ENCODE results near the genes OR1J2, OR1L8, RABGAP1, CRB2 and NEK6.

- PRO-cap = no peak
These were observed at the start of gene OR1J2 for GRCh38 chr9:122510433-122510941. Gene OR1J2, plus strand, starts transcription at chr9:122510802.

DNA sequence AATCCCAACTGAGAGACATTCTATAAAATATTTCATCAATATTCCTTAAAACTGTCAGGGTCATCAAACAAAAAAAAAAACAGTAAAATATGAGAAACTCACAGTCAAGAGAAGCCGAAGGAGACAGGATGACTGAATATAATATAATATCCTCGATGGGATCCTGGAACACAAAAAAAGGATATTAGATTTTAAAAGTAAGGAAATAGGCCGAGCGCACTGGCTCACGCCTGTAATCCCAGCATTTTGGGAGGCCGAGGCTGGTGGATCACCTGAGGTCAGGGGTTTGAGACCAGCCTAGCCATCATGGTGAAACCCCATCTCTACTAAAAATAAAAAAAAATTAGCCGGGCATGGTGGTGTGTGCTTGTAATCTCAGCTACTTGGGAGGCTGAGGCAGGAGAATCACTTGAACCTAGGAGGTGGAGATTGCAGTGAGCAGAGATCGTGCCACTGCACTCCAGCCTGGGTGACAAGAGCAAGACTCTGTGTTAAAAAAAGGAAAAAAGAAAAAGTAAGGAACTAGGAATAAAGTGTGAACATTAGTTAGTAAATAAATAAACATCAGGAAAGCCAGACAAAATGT is at the start of gene OR1L8:
OR1L8 (minus strand) TSS at position 166 of the 586 bp plus-strand sequence.
- PRO-cap = no peak

DNA sequence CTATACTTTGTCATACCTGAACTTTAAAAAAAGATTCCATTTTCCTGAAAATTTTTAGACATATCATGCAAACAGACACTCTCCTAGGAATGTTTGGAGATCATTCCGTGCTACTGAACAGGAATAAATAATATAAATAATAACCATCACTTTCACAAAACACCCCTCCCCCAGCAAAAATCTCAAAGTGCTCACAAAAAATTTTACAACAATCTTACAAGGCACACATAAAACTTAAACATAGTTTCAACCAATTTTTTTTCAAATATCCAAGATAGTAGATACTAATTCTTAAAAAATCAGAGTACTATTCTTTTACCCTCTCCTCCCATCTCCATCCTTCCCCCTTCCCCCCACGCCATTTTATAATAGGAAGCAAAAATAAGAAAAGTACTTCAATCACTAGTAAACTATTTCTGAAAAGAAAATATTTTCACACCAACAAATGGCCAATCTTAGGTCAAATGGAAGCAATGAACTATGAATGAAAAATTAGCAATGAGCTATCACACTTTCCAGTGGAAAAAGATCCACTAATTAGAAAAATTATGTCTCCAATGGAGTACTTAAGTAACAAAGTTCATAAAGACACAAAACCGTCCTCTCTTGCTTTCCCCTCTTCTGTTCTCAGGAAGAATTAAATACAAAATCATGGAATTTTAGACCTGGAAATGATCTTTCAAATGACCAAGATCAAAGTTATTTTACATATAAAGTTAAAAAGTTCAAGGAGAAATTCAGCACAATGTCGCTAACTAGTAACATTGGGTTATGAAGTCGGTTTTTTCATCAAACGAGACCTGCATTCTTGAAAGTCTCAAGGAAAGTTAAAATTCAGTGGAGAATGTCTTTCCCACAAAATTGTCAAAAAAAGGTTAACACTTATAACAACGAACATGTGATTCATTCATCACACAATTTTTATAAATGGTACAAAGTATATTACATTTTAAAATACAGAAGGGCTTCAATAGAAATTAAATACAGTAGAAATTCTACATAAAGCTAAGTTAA is 3.4 kb upstream of the RC3H2 start:
- PRO-cap = no peak

- PRO-cap = no peak
These were observed 2.1 kb downstream of the ZBTB6 start for GRCh38 chr9:122910920-122911436.

GRCh38 chr9:122940284-122941461 is at the start of gene RABGAP1:
Gene RABGAP1, plus strand, starts transcription at chr9:122941020.
- PRO-cap = bidirectional peak, plus-strand start at chr9:122941020, minus-strand start at chr9:122940778; bidirectional peak, plus-strand start at chr9:122941277, minus-strand start at chr9:122941248

GRCh38 chr9:123058694-123059221 is 25.3 kb downstream of the GPR21 start:
- PRO-cap = no peak

GRCh38 chr9:123098404-123098996 is 65.0 kb downstream of the GPR21 start:
- PRO-cap = no peak

GRCh38 chr9:123137736-123138880 is 104.6 kb downstream of the GPR21 start:
- PRO-cap = no peak

DNA sequence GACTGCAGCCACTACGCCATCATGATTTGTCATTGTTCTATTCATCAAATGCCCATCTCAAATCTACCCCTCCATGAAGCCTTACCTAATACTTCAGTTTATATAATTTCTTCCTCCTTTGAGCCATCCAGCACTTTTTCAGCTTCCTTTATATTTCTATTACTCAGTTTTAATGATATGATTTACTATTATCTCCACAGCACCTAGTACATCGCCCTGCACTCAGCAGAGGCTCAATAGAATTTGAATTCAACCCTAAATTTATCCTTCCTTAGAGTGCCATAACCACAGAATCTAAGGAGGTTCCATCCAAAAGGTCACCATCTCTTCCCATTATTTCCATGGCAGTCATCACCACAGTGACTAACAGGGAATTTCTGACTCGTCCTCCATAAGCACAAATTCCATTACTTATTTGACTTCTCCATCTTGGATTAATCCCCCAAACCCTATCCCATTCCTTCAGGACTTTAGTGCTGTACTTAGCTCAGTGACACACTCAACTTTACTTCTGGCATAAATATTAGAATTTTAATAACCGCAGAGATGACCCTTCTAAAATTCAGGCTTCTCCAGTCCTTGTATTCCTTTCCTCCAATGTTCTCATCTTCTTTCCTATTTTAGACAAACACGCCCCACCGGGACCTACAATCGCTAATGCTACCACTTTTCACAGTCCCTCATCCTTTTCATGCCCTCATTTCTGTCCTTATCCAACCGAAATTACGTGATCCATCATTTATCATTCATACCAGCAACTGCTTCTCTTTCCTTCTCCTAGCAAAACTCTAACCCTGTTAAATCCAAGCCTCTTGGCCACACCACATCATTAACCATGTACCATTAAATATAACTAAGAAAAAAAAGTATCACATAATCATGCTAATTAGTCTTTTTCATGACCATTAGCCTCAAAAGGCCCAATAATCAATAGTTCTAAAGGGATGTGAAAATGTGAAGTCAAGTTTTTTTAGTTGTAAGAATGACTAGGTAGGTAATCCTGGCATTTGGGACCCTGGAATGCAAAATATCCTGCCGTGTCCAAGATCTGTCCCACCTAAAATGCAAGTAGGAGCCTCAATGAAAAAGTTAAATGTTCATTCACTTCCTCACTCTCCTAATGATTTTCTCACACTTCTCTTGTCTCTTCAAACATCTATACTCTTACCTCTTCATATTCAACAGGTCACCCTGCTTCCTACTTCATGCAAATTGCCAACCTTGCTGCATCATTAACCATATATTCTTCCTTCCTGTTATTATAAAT is 74.9 kb downstream of the STRBP start:
- PRO-cap = no peak

GRCh38 chr9:123336269-123336916 is 19.6 kb upstream of the CRB2 start:
- PRO-cap = no peak

DNA sequence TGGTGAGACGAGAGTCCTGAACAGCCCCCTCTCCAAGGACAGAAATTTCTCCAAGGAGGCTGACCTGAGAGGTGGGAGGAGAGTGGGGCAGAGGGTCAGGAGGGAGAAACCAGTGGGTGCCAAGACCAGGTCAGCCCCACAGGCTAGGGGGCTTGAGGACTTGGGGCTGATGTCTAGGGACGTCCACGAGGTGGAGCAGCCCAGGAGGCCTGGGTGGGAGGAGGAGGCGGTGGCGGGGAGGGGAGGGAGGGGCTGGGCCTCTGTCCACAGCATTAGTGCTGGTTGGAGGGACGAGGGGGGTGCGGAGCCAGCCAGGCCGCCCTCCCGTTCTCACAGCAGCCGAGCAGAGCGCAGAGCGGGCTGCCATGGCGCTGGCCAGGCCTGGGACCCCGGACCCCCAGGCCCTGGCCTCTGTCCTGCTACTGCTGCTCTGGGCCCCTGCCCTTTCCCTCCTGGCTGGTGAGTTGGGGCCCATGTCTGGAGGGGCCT is at the start of gene CRB2:
CRB2 (plus strand) TSS at position 302 of the 489 bp plus-strand sequence.
- PRO-cap = no peak

GRCh38 chr9:123357904-123358630 is 2.1 kb downstream of the CRB2 start:
- PRO-cap = no peak

- PRO-cap = no peak
These were observed 139.3 kb downstream of the CRB2 start for GRCh38 chr9:123495069-123495843.

DNA sequence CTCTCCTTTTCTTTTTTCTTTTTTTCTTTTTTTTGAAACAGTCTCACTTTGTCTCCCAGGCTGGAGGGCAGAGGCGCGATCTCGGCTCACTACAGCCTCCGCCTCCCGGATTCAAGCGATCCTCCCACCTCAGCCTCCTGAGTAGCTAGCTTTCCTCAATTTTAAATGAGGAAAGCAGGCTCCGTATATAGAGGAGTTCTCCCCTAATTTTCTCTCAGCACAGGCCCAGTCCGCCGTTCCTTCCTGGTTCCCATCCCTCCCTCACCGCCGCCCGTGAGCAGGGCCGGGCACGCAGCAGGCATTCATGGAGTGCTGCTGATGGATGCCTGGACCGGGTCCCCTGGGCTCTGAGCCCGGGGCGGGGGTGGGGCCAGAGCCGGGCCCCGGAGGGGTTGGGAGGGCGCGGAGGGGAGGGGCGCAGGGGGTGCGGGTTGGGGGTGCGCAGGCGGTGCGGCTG is 33.5 kb downstream of the LHX2 start:
- PRO-cap = no peak

GRCh38 chr9:124206276-124206816 is 51.4 kb upstream of the NEK6 start:
- PRO-cap = no peak

- PRO-cap = no peak
These were observed 38.6 kb upstream of the NEK6 start for GRCh38 chr9:124219176-124219509.

DNA sequence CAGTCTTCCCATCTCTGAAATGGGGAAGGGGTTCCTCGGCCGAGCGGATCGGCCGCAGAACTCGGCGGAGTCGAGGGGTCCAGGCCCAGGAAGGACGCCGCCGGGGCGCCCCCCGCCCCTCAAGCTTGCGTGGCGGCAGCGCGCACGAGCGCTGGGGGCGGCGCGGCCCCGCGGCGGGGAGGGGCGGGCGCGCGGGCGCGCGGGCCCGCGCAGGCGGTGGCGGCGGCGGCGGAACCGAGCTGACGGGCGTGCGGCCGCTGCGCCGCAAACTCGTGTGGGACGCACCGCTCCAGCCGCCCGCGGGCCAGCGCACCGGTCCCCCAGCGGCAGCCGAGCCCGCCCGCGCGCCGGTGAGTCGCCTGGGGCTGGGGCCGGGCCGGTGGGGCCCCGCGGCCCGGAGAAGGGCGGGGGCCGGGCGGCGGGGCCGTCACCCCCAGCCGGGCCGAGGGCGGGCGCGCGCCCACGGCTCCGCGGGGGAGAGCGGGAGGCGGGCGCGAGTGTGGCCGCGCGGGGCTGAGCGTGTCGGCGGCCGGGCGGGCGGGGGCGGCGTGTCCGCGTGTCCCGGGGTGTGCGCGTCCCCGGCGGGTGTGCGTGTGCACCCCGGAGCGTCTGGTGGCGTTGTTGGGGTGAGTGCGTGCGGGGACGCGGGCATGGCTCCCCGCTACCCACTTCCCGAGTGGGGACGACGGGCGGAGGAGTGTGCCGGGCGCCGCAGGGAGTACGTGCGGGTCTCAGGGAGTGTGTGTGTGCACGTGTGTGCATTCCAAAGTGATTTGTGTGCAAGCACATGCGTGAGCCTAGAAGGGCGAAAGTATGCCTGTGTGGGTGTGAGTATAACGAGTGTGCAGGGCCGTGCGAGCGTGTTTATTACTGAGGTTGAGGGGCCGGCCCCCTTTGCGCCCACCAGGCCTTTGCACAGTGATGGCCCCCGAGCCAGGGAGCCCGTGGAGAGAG is at the start of gene NEK6:
NEK6 (plus strand) TSS at position 214 of the 954 bp plus-strand sequence.
- PRO-cap = unidirectional peak, plus-strand start at position 216 of the sequence; bidirectional peak, plus-strand start at position 473 of the sequence, minus-strand start at position 464 of the sequence; bidirectional peak, plus-strand start at position 815 of the sequence, minus-strand start at position 678 of the sequence

DNA sequence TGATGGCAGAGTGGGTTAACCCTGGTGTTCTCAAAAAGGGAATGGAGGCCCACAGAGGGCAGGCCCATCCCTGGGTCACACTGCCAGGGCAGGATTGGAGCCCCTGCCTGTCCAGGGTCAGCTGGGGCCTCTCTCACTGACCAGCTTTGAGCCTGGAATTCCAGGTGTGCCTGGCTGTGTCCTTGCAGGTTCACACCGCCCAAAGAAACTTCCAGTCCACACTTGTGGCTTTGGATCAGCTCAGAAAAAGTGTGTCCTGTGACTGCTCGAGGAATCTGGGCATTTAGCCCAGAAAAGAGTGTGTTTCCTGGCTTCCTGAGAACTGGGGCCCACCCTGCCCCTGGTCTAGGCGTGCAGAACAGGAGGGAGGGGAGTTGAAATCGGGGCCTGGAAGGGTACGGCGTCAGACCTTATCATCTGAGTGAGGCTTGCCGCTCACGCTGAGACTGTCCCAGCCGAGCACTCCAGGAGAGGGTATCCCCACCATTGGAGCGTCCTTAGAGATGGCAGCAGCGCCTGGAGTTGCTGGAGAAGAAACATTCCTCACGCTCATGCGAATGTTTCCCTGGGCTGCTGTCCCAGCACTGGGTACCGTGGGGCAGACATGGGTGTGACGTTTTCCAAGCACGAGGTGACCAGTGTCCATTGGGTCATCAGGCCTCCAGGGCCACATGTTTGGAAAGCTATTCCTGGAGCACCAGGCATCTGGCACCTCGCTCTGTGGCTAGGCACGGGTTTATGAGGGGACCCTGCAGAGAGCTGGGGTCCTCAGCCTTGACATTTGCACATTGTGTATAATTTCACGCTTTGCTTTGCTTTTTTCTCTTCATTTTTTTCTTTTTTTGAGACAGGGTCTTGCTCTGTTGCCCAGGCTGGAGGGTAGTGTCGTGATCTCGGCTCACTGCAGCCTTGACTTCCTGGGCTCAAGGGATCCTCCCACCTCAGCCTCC is 22.5 kb downstream of the NEK6 start:
- PRO-cap = no peak

DNA sequence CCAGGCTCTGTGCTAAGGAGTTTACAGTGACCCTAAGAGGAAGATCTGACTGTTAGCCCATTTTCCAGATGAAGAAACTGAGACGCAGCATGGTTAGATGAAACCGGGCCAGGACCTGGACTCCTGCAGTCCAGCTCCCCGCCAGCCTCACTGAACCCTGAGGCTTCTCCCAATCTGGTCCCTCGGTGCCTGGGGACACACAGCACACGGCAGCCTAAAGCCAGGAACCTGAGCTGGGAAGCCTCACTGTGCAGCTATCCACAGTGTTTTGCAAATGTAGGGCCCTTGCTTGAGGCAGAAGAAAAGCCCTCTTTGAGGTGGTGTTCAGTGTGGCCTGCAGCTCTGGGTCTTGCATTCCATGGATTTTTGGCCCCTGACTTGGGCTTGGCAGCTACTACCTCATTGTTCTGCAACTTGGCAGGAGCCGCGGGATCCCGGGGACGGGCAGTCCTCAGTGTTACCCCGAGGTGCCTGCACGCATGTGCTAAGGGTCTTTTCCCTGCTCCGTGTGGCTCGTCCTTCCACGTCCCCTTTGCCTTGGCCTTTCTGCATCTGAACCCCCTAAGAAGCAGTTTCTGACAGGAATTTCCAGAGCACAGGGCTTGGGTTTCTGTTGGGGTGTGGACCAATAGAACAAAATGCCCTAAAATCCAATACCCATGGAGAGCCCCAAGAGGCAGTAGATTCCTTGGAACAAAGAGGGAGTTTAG is 39.7 kb downstream of the NEK6 start:
- PRO-cap = no peak

DNA sequence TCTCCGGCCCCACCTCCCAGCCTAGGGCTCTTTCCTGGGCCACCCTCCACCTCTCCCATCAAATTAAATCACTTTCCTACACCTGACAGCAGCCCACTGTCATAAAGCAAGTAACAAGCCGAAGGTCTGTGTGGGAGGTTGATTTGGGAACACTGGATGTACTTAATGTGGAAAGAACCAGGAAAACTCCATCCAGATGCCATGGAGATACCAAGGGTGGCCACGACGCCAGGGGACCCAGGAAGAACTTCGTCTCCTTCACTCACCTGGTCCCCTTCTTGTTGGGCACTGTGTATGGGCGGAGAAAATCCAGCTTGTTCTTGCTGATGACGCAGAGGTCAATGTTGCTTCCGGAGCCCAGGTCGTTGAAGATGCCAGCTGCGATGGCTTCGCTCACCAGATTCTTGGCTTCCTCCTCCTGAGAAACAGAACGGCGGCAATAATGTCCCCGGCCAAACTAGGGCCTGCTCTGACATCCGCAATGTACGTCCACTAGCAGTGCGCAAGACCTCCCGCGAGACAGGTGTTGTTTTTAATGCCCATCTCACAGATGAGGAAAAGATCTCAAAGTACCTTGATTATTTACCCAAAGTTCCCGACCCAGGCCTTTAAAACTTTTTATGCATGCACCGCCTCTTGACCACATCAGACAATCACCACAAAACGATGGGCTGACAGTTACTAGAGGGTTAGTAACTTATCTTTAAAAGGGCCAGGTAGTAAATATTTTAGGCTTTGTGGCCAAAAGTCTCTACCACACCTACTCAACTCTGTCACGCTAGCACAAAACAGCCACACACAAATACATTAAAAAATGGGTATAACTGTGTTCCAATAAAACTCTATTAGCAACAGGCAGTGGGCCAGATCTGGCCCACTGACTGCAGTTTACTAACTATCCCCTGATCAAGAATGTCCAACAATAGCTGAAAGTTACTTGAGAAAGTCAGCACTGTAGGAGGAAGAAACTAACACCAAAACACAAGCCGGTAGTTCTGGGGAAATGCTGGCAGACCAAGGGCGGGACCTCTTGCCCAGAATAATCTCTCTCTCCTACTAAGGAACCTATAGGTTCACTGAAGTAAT is 58.4 kb downstream of the PSMB7 start:
- PRO-cap = no peak

Data from tibial artery (tissue), 1 donor.